ENCODE data around the gene FARSA.

DNA sequence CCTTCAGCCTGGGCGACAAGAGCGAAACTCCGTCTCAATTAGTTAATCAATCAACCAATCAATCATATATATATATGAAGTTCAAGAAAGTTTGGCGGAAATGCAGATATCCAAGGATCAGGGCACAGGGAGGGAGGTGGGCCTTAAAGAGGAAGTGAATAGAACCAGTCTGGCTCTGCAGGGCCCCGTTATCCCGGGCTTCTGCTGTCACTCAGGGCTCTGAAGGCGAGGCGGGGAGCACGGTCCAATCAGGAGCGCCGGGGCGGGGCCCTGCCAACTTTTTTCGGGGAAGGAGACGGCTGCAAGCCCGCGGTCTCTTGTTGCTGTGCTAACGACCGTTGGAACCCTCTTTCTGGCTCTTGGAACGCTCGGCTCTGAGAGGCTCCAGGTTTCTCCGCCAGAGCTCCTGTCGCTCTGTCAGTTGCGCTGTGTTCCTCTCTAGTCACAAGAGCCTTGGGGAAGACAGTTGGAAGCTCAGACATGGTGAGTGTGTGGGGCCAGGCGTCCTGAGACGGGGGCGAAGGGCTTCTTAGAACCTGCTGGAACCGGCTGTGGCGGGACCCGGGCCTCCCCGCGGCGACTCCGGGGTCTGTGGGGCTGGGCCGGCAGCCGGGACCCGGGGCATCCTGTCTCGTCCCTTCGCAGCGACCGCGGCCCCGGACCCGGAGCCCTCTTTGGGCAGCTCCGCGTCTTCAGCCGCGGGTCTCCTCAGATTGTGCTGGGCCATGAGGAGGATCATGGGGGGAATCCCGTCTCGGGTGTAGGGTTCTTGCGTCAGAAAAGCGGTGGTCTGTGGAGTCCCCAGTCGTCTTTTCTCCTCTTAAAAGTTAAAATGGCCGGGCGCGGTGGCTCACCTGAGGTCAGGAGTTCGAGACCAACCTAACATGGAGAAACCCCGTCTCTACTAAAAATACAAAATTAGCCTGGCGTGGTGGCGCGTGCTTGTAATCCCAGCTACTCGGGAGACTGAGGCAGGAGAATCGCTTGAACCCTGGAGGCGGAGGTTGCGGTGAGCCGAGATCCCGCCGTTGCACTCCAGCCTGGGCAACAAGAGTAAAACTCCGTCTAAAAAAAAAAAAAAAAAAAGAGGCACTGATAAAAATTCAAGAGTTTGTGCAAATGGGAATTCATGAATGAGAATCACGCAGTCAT, 27.8 kb downstream of the ZNF844 start:
- PRO-cap, 2 experiments, result peak in 2 of 2 experiments; most common plus-strand start position 276 of the sequence (in 1); most common minus-strand start position 192 of the sequence (in 1)
- RAMPAGE, long total RNA, 4 experiments, result start-site peak on the plus strand in 4 of 4 experiments, centred at positions 293 to 341 of the sequence, 17 to 30 reads per replicate

DNA sequence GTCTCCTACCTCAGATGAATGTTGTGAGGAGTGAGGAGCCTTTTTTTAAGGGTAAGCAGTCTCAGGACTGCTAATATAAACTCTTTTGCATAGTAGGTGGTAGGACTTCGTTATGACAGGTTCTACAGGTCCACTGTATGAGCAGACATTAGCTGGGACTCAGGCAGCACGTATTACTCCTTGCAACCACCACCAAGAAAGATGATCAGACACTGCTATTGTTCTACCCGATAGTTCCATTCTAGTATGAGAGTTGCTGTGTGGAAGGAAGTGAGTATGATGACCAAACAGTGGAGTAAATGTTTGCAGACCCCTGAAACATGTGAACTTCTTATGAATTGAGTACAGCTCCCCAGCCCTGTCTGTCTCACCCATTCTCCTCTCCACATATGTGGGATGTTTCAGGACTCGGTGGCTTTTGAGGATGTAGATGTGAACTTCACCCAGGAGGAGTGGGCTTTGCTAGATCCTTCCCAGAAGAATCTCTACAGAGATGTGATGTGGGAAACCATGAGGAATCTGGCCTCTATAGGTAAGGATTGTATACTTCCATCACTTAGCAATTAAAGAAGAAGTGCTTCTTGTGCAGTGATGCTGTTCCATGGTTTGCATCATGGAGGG, 22.6 kb downstream of the ZNF136 start:
- PRO-cap, 2 experiments, result no peak in any of the 2 experiments
- RAMPAGE, long total RNA, 4 experiments, result no peak in any of the 4 experiments

DNA sequence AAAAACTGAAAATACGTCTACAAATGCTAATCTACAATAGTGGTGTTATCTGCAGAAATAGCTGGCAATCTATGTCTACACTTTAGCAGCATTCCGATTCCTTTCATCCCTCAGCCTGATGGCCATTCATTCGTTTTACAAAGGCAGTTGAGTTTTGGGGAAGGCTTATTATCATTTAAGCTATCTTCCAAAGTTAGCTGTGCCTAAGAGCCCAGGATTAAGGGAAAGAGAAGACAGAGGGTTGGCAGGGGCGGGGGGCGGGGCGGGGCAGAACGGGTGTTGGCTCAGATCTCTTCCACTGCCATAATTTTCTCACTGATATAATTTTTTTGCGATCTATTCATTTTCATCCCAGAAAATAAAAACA, 1.9 kb upstream of the ZNF44 start:
- PRO-cap, 2 experiments, result no peak in any of the 2 experiments
- RAMPAGE, long total RNA, 4 experiments, result no peak in any of the 4 experiments

DNA sequence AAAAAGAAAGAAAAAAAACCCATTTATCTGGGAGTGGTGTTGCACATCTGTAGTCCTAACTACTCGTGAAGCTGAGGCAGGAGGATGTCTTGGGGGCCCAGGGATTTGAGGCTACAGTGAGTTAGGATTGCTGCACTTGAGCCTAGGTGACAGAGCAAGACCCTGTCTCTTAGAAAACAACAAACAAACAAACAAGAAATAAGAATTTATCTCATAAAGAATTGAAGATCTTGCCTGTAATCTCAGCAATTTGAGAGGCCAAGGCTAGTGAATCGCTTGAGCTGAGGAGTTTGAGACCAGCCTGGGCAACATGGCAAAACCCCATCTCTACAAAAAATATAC, 12.2 kb downstream of the ZNF791 start:
- PRO-cap, 2 experiments, result no peak in any of the 2 experiments
- RAMPAGE, long total RNA, 4 experiments, result no peak in any of the 4 experiments

GRCh38 chr19:12636552-12636862, 25.8 kb downstream of the ZNF791 start:
- PRO-cap, 2 experiments, result peak in 1 of 2 experiments; most common plus-strand start chr19:12636627 (in 1)
- RAMPAGE, long total RNA, 4 experiments, result no peak in any of the 4 experiments

DNA sequence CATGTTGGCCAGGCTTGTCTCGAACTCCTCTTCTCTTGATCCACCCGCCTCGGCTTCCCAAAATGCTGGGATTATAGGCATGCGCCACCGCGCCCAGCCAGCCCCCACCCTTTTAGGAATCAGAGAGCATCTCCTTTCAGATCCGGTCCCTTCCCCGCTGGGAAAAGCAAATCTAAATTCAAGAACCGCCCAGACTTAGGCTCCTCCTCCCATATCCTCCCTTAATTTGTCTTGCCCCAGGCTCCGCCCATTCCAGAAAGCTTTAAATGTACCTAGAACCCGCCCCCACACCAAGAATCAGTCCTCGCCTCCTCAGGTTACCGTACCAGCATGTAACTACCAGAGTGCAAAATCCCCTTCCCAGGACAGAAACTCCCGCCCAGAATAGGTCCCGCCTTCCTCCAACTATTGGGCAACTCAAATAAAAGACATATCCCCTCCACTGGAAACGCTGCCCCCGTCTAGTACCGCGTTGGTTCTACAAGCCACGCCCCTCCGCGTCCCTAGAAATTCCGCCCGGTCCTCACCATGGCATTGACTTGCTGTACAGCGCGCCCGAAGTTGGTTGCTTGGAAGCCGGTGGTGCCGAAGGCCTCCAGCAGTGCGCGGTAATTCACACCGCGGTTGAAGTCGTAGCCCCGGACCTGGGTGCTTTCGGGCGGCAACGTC, 513 bp downstream of the DHPS start:
- PRO-cap, 2 experiments, result peak in 2 of 2 experiments; most common plus-strand start position 293 of the sequence (in 2); most common minus-strand start position 152 of the sequence (in 1)
- RAMPAGE, long total RNA, 4 experiments, result no peak in any of the 4 experiments

DNA sequence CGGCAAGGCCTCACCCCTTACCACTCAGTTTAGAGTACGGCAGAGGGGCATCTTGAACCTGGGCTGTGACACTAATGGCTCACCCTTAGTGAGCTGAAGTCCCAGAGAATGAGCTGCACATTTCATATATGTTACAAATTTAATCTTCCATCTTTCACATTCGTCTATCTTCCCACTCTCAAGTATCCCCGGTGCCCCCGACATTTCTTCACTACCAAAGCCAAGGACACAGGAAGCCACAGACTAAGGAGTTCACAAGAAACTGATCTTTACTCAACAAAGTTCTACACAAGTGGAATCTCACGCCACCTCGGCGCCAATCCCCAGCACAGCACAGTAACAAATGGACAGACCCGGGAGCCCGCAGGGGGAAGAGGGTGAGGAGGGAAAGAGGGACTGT, 2.5 kb upstream of the FBXW9 start:
- PRO-cap, 2 experiments, result no peak in any of the 2 experiments
- RAMPAGE, long total RNA, 4 experiments, result no peak in any of the 4 experiments

- PRO-cap, 2 experiments, result no peak in any of the 2 experiments
- RAMPAGE, long total RNA, 4 experiments, result no peak in any of the 4 experiments
These were observed 2.8 kb downstream of the TNPO2 start for GRCh38 chr19:12720713-12721573.

- PRO-cap, 2 experiments, result peak in 2 of 2 experiments; most common plus-strand start chr19:12933825 (in 1); most common minus-strand start chr19:12933696 (in 1)
- RAMPAGE, long total RNA, 4 experiments, result start-site peak on the minus strand in 4 of 4 experiments, at chr19:12933696-12933709 at its widest, 12 to 339 reads per replicate
These were observed at the start of gene FARSA for GRCh38 chr19:12932759-12933922. Gene FARSA (minus strand): TSS chr19:12933711.

DNA sequence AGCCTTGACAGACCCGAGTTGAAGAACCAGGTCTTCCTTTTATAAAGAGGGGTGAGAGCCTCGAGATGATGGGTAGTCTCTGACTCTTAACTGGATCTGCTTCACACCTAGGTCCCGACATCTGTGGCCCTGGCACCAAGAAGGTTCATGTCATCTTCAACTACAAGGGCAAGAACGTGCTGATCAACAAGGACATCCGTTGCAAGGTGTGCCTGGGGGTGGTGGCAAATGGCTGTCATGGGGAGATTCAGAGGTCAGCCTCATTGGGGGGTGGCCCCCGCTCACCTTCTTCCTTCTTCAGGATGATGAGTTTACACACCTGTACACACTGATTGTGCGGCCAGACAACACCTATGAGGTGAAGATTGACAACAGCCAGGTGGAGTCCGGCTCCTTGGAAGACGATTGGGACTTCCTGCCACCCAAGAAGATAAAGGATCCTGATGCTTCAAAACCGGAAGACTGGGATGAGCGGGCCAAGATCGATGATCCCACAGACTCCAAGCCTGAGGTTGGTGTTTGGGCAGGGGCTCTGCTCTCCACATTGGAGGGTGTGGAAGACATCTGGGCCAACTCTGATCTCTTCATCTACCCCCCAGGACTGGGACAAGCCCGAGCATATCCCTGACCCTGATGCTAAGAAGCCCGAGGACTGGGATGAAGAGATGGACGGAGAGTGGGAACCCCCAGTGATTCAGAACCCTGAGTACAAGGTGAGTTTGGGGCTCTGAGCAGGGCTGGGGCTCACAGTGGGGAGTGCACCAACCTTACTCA, 1.7 kb downstream of the CALR start:
- PRO-cap, 2 experiments, result no peak in any of the 2 experiments
- RAMPAGE, long total RNA, 4 experiments, result start-site peak on the plus strand in 2 of 4 experiments, centred at positions 172 to 385 of the sequence, 147 to 413 reads per replicate

- PRO-cap, 2 experiments, result no peak in any of the 2 experiments
- RAMPAGE, long total RNA, 4 experiments, result no peak in any of the 4 experiments
These were observed 2.4 kb downstream of the CALR start for GRCh38 chr19:12940716-12941310.

- PRO-cap, 2 experiments, result no peak in any of the 2 experiments
- RAMPAGE, long total RNA, 4 experiments, result start-site peak on the plus strand in 1 of 4 experiments, at chr19:13002757-13002787 at its widest, 5 reads per replicate
These were observed 7.3 kb downstream of the NFIX start for GRCh38 chr19:13002455-13003127.

GRCh38 chr19:13010743-13011303, 15.5 kb downstream of the NFIX start:
- PRO-cap, 2 experiments, result no peak in any of the 2 experiments
- RAMPAGE, long total RNA, 4 experiments, result no peak in any of the 4 experiments

- PRO-cap, 2 experiments, result no peak in any of the 2 experiments
- RAMPAGE, long total RNA, 4 experiments, result no peak in any of the 4 experiments
These were observed 18.6 kb downstream of the NFIX start for GRCh38 chr19:13013634-13014547.

DNA sequence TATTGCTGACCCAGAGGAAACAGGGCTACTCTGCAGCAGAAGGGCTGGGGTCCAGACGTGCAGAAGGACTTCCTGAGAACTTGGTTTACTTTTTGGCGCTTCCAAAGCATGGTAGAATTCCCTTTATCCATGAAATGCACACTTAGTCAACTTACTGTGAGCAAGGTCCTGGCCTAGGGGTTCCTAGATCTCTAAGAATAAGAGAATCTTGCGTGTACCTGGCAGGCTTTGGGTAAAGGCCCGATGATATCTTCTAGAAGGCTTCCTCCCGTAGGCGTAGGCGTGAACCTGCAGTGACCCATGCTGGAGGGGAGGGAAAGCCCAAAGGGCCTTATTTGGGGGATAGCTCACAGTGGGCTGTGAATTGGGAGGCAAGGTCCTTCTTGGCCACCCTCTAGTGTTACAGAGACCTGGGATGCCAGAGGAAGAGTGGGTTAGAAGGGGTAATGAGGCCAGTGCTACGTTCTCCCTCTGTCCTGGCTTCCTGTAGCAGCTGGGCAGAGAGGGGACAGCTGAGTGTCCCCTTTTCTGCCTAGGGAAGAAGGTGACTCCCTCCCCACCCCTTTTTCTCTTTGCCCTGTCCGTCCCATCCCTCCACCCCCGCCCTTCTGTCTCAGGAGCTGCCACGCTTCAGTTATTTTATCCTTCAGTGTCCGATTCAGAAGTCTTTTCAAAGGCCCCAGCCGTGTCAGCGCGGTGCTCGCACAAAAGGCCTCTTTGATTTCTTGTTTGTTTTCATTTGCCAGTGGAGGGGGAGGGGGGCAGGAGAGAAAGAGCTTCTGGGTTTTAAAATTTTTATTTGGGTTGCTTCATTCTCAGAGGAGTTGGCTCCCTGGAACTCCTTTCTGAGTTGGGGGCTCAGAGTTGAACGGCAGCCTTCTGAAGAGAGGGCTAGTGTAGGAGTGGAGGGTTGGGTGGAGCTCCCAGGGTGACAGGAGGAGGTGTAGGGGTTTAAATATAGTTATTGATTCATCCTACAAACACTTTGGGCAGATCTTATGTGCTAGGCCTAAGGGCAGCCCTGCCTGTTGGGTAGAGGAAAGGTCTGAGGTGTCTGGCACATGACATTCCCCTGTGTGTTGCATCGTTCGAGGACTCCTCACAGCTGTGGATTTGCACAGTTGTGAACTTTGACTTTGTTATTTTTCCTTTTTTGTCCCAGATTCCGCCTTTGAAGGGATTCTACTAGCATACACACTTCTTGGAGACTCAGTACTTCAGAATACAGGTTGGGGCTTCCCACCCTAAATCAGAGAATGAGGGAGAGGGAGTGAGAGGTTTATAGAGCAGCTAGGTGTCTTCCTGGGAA, 36.6 kb downstream of the NFIX start:
- PRO-cap, 2 experiments, result no peak in any of the 2 experiments
- RAMPAGE, long total RNA, 4 experiments, result start-site peak on the plus strand in 1 of 4 experiments, centred at position 419 of the sequence, 10 reads per replicate

- PRO-cap, 2 experiments, result peak in 2 of 2 experiments; most common plus-strand start chr19:13036997 (in 2); most common minus-strand start chr19:13036404 (in 1)
- RAMPAGE, long total RNA, 4 experiments, result no peak in any of the 4 experiments
These were observed 41.2 kb downstream of the NFIX start for GRCh38 chr19:13036146-13037174.

DNA sequence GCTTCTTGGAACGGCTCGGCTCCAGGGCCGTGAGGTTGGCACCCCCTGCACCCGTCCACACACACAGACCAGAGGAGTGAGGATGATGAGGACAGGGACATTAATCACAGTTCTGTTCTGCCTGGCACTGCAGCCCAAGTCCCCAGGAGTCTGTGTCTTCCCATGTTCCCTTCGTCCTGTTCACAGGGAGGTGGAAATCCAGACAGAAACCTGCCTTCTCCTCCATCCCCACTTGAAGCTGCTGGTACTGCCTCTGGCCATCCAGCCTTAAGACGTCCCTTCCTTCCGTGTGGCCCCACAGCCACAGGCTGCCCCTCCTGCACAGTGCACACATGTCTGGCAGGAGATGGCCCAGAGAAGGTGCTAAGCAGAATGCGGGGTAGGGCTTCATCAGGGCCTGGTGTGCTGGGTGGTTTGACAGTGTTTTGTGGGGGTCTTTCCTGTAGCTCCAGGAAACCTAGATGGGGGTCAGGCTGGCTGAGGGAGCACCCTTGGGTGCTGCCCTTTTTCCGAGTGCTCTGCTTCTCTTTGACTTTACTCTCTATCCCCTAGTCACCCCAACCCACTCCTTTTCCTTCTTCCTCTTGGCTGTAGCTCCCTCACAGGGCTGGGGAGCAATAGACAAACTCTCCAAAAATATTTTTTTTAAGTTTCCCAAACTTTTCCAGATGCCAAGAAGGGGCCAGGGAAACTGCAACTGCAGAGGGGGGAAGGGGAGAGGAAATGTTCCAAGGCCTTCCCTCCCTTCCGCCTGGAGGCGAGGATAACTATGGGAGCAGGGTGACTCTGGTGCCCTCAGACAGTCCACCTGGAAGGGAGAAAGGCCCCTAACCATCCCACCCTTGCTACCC, 49.7 kb downstream of the LYL1 start:
- PRO-cap, 2 experiments, result no peak in any of the 2 experiments
- RAMPAGE, long total RNA, 4 experiments, result no peak in any of the 4 experiments

- PRO-cap, 2 experiments, result peak in 1 of 2 experiments; most common plus-strand start chr19:13054099 (in 1); most common minus-strand start chr19:13053926 (in 1)
- RAMPAGE, long total RNA, 4 experiments, result no peak in any of the 4 experiments
These were observed 48.8 kb downstream of the LYL1 start for GRCh38 chr19:13053709-13054395.

- PRO-cap, 2 experiments, result no peak in any of the 2 experiments
- RAMPAGE, long total RNA, 4 experiments, result no peak in any of the 4 experiments
These were observed 14.5 kb downstream of the STX10 start for GRCh38 chr19:13135590-13136107.

GRCh38 chr19:13173789-13174096, 23.5 kb downstream of the IER2 start:
- PRO-cap, 2 experiments, result no peak in any of the 2 experiments
- RAMPAGE, long total RNA, 4 experiments, result no peak in any of the 4 experiments